SEM (cell line): ENCODE results near the gene KCNAB3.

DNA sequence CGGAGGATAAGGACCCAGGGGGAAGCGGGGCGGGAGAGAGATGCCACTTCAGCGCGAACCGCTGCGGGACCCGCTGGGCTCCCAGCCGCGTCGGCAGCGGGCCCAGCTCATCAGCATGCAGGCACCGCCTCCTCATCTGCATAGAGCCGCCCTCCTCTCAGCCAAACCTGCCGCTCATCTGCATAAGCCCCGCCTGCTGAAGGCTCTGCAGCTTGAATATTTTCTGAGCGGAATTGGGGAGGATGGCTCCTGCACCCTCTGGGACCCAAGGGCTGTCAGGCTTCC is at the start of gene KCNAB3:
Gene KCNAB3 (minus strand): TSS at position 109 of the 285 bp plus-strand sequence.
- PRO-cap = no peak

- PRO-cap = no peak
Observed at GRCh38 chr17:8019575-8020175, 17.3 kb downstream of the GUCY2D start.

DNA sequence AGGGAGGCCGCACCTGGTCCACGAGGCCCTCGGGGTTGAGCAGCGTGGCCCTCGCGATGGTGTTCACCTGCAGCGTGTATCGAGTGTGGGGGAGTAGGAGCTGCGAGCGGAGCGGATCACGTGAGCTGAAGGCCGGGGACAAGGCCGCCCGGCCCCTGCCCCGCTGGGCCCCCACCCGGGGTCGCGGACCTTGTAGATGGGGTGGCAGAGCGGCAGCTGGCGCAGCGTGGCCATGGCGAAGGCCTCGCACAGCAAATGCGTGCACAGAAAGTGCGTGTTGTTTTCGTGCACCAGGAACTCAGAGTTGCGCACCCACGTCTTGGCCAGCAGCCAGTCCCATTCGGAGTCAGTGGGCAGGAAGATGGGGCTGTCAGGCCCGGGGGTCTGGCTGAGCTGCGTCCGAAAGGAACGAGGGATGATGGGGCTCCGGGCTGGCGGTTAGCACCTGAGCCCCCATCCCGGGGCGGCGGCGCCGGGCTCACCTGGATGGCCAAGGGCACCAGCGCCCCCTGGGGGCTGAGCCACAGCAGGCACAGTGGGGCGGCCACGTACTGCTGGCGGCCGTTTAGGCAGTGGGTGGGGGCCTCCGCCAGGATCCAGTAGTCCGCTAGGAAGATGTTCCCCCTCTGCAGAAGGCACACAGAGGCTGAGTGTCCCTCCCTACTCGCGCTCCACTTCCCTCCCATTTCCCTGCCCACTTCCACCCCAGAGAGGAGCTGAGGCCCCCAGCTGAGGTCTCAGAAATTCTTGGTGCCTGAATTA is 8.2 kb downstream of the ALOXE3 start:
- PRO-cap = no peak

DNA sequence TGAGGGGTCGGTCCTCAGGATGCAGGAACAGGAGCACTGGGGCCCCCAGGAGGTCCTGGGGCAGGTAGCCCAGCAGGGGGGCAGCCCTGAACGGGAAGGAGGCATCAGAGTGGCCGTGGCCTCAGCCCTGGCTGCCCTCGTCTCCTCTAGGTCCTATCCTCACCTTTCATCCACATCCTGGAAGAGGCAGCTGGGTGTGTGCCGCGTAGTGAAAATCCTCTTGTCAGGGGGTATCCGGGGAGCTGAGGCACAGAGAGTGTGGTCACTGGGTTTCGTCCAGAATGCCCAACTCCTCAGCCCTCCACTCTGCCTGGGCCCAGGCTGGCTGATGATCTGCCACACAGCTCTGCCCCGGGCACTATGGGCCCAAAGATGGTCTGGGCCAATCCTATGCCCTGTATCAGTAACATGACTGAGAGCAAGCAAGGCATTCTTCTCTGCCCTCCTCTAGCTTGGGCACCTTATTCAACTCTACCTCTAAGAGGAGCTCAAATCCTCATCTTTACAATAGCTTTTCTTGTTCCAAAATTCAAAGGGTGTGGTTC is 4.1 kb downstream of the PER1 start:
- PRO-cap = no peak

DNA sequence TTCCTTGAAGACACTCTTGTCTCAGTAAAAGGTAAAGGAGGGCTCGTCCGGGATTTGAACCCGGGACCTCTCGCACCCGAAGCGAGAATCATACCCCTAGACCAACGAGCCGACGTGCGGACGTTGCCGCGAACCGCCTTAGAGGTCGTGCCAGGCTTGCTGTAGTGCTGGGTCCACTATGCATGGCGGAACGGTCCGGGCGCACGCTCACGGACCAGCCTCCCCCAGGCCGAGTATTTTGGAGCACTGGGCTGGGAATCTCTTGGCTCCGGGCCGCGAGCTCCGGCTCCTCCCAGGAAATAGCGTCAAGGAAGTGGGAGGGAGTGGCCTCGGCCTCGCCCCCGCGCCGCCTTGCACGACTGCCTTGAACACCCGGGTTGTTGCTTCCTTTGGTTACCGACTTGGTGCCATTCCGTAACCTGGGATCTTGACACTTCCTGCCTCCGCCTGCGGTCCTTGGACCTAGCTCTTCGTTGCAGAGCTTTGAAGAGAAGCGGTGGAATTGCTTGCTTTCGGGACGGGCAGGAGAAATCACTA is 12.5 kb upstream of the AURKB start:
- PRO-cap = bidirectional peak, plus-strand start at position 380 of the sequence, minus-strand start at position 248 of the sequence

DNA sequence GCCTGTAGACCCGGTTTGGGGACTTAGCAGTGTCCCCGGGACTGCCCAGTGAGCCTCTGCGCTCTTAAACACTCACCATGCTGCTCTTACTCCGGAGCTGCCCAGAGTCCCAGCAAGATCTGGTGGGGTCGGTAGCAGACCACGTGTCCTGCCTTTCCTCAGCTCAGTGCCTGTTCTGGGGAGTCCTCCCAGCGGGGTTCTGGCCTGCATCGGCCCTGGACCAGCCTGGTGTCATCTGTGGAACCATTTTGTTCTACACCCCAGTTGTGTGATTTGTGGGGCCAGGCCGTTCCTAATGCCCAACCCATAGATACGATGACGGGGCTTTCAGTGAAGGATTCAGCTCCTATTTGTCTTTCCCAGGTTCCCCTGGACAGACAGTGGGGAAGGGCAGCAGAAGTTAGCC is 13.4 kb upstream of the AURKB start:
- PRO-cap = no peak

GRCh38 chr17:8379602-8380798 is 3.0 kb downstream of the RPL26 start:
- PRO-cap = no peak

- PRO-cap = no peak
Observed at GRCh38 chr17:8384868-8385804, 2.1 kb upstream of the RPL26 start.

GRCh38 chr17:8420234-8420434 is 15.6 kb upstream of the NDEL1 start:
- PRO-cap = no peak

- PRO-cap = no peak
Observed at GRCh38 chr17:8430899-8431608, 4.6 kb upstream of the NDEL1 start.

GRCh38 chr17:8435411-8435753 is 302 bp upstream of the NDEL1 start:
- PRO-cap = bidirectional peak, plus-strand start at chr17:8435990, minus-strand start at chr17:8435649

- PRO-cap = no peak
Observed at GRCh38 chr17:8437525-8438196, 2.0 kb downstream of the NDEL1 start.

DNA sequence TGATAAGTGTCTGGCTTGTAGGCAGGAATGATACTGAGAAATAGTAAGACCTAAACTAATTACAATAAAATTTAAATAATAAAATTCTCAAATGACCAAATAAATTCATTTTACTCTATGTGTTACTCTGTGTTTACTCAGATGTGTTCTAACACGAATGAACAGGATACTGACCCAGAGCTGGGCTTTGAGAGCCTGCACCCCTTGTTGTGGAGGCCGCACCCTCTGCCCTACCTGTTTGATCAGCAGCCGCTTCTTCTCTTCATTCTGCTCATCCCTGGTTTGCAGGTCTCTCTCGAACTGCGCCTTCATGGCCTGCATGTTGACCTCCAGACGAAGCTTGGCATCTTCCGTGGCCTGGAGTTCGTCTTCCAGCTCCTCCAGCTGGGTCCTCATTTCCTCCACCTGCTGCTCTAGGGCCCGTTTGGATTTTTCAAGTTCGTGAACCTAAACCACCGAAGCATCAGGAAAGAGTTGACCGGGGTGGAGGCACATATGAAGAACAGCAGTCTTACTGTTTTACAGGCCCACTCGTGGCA is 54.5 kb downstream of the NDEL1 start:
- PRO-cap = no peak

- PRO-cap = no peak
Observed at GRCh38 chr17:8697939-8699207, 46.3 kb downstream of the CCDC42 start.

DNA sequence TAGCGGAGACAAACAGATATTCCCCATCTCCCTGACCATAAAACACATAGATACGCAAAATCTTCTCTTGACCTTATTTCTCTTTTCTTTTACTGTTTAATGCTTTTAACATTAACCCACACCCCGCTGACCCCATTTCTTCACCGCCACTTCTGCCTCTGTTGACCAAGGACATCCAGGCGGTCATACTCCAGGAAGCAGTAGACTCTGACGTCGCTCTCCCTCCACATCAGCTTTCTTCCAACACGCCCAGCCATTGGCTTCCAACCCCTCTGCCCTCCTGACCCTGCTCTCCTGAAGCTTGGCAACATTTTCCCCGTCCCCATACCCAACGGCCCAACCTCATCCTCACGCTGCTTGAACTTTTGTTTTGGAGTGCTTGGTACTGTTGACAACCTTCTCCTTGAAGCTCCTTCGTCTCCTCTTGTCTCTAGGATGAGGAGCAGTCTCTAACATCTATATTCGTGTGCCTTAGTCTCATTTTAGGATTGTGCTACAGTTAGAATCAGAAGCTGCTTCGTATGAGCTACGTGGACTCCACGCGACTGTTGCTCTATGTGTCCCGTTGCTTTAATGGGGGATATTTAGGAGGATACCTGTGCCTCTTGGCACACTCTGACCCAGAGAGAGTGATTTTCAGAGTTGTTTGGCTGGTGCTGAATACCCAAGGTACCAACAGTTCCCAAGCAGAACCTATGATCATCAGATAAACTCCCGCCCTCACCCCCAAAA is 27.9 kb upstream of the PIK3R6 start:
- PRO-cap = no peak

DNA sequence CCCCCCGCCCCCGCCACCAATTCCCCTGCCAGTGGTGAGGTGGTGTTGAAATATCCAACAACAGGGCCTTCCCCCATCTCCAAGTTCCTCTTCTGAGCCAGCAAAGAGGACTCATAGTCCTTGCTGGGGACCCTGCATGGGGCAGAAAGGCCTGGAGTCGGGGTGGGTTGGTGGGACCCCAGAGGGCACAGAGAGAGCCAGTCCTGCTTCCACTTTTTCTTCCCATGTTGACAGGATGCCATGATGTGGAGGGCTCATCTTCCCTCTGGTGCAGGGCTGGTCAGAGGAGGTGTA is 49.0 kb upstream of the PIK3R6 start:
- PRO-cap = no peak

DNA sequence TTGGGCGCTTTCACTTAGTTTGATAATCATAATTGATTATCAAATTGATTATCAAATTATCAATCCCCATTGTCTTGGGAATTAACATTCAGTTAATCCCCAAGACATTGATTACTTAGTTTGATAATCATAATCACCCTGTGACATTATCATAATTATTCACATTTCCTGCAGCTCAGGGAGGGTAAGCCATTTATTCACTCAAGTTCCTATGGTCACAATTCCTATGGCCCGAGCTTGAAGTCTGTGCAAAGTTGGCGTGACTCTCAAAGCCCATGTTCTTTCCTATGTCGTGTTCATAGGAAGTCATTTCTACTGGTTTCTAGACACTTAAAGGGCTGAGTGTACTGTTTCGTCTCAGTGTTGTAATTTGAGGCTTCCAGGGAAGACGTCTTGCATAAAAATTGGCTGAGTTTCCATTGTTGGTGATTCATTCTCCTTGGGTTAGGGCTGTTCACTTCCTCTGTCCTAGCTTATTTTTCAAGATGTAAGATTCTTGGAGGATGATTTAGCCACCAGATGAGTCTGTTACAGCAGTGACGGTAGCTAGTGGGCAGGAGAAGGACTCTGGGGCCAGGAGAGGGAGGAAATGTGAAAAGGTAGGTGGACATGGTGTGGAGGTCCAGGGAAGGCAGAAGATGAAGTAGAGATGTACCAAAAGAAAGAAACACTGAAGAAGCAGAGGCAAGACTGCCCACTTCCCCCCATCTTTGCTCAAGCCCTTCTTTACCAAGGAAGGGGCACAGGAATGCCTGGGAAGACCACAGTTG is 43.1 kb downstream of the PIK3R5 start:
- PRO-cap = no peak

DNA sequence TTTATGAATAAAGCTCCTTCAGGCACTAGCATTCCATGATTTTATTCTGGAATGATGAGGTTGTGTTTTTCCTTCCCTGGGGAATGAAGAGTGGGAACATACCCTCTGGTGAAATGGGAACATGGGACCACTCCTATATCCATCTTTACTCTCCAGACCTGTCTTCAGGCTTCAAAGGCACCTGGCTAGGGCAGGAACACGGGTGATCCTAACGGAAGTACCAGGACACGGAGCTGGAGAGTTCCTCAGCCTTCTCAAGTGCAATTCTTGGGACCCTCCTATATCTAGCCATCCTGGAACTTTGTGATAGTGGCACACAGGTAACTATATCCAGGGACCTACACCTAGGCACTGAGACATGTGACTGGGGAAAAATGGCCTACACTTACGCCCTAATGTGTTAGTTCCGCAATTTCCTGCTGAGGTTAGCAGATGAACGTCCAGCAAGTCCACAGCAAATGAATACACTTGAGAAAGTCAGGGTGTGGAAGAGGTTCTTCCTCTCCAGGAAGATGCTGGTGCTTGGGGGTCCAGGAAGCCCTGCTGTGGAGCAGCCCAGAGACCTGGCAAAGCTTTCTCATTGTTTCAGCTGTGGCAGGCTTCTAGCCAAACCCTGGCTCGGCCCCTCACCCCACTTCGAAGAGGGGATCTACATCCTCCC is 20.9 kb downstream of the PIK3R5 start:
- PRO-cap = no peak

DNA sequence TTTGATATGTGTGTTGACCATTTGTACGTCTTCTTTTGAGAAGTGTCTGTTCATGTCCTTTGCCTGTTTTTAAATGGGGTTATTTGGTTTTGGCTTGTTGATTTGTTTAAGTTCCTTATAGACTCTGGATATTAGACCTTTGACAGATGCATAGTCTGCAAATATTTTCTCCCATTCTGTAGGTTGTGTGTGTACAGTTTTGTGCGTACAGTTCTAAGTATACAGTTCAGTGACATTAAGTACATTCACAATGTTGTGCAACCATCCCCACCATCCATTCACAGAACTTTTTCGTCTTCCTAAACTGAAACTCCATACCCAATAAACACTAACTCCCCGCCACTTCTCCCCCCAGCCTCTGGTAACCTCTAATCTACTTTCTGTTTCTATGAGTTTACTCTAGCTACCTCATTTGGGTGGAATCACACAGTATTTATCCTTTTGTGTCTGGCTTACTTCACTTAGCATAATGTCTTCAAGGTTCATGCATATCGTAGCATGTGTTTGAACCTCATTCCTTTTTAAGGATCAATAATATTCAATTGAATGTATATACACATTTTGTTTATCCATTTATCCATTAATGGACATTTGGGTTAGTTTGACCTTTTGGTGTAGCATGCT is 14.3 kb downstream of the PIK3R5 start:
- PRO-cap = no peak

GRCh38 chr17:9002778-9003446 is 18.4 kb upstream of the NTN1 start:
- PRO-cap = no peak